ENCODE results near the genes NMNAT3 and RNF7.

DNA sequence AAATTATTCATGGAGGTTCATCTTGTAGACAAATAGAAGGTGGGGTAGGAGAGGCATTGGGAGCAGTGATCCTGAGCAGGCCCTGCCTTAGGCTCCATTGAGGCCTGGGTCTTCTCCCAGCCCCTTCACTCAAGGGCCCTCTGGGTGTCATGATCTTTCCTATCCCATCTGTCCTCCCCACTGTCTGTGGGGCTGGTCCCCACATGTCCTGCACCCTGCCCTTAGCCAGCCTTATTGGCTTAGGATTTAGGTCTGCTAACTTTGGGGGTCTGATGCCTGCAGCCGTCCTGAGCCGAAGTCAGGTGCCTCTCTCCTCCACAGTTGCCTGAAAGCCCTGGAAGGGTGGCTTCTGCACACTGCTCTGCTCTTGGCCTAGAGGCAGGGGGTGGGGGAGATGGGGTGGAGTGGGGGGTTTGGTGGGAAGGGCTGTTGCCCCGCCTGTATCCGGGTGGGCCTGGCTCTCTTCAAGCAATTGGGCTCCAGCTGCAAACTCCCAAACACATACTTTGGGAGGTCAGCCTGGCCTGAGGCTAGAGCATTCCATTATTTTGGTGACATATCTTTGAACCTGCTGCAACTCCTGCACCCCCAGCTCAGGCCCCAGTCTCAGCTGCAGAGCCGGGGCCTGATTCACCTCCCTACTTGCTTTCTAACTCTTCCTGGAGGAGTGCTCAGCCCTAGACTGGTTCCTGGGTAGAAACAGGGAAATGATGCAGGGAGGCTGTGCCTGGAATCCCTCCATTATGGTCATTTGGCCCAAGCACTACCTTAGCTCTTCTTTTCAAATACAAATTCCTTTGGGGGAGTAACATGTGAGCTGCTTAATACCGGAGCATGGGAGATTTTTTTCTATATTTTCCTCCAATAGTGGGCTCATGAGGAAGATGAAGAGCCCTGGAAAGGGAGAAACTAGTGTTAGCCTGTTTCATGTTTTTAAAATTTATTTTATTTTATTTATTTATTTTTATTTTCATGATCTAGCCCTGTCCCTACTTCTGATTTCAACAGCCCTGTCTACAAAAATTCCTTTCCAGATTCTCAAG, 140.8 kb upstream of the PRR23C start:
- PRO-cap: no peak

DNA sequence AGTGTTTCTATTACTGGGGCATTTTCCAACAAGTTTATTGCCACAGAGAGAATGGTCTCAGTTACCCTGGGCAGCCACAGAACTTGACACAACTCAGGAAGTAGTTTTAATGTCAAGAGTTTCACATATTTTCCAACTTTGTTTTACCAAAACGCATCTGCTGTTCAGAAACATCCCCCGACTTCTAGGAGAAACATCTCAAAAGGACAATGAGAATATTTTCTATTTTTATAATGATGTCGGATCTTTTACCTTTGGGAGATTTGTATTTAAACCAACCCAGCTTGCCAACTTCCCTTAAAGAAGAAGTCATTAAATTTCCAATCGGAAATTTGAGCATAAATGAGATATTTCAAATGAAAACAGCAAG, 107.4 kb upstream of the MRPS22 start:
- PRO-cap: no peak

DNA sequence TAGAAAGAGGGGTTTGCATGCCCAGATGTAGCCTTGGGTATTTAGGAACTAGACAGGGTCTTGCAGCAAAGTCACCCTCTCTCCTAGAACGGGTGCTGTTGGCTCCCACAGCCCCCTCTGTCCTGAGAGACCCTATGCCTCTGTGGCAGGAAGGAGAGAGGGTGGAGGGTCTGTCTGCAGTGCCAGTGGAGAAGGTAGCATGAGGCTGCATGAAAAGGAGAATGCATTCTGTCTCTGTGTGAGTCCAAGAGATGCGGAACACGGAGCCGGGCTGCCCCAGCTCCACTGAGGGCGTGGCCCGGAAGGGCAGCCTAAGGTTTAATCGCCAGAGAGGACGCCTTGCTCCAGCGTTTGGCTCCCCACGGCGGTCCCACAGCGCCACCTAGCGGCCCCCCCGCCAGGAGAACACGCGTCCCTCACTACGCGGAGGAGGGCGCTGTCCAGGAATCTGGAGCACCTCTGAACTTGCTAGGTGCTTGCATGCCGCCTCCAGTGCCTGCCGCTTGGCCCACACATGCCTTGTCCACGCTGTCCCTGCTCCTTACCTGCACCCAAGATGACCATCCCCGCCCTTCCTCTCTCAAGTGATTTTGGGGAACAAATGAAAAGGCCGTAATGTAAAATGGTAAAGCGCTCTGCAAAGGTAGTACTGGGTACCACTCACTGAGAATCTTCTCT, 14.5 kb upstream of the MRPS22 start:
- PRO-cap: no peak

DNA sequence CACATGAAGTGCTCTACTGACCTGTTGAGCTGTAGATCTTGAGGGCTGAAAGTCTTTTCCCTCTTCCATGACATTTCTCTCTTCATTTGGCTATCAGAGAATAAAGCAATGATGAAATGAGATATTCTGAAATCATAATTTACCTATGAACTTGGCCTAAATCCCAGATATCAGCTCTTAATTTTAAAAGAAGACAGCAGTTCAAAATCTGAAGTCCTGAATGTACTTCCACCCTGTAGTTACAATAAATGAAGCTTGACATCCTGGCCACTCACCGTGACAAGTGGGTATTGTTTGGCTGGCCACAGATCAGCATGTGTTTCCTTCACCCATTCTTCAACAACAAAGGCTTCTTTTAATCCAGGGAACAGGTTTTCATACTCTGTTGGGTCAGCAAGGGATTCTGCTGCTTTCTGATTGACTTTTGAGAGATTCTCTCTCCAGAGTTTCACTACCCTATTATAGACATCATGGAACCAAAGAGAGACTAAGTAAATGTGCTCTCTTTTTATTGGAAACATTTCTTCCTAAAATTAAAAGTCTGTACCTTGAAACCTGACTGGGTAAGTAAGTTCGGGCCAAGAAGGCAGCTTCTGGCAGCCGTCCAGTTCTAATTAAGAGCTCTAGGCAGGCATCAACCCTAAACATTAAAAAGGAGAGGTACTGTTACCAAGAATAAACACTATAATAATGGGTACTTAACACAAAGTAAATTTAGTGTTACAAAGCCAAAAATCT, 15.1 kb downstream of the MRPS22 start:
- PRO-cap: no peak

DNA sequence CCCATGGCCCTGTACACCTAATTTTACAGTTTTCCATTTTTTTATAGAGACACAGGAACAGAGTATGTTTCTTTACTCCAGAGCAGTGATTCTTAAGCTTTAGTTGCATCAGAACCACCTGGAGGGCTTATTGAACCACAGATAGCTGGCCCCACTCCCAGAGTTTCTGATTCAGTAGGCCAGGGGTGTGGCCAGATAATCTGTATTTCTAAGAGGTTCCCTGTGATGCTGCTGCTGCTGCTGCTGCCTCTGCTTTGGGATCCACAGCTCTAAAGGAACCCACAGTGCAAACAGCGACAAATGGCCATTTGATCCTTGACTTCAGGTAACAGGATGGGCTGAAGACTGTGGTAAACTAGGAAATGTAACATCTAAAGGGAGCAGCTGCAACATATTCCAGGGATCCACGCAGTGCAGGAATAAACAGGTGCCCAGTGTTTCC, 5.0 kb downstream of the RBP1 start:
- PRO-cap: no peak

DNA sequence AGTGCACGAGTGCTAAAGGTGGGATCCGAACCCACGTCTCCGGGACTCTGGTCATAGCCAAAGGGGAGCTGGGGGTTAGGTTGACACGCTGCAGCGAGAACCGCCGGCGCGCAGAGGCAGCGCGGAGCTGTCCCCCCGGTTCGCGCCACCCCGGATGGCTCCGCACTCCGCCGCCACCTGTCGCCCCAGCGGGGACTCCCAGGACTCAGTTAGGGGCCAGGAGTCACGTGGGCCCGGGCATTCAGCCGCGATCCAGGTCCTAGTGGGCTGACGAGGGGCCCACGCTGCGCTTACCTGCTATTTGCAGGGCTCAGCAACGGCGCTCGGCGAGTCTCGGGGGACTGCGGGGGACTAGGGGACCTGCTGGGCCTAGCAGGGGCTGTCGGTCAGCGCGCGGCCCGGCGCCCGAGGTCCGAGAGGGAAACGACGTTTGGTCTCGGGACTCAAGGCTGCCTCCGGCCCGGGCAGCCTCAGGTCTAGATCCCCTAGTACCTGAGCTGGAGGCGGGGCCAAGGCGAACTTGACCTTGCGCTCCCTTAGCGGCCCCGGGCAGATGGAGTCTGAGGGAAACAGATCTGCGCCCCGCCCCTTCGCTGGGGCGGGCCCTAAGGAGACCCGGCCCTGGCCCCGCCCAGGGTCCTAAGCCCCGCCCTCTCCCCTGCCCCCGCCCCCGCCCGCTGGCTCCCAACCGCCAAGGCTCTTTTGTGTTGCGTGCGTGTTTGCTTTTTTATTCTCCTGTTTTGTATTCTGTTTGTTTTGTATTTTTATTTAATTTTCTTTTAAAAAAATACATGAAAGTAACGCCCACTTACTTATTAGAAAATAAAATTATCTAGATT, at the start of gene NMNAT3:
Gene NMNAT3 (minus strand): TSS at position 562 of the 839 bp plus-strand sequence.
- PRO-cap: bidirectional peak, plus-strand start at position 667 of the sequence, minus-strand start at position 562 of the sequence

DNA sequence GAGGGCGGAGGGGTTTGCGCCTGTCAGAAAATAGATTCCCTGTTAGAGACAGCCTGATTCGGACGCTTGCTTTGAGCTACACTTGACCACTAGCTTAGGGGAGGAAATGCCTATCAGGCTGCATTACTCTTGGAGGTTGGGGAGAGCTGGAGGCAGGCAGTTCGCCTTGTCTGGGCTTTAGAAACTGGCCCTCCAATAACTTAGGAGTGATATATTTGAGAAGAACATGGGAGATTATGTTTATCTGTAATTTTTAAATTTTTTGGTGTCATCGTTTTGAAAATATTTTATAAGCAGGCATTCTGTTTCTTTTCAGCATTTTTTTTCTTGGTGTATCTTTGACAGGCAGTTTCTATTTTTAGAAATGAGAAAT, 1.5 kb downstream of the CLSTN2 start:
- PRO-cap: no peak

DNA sequence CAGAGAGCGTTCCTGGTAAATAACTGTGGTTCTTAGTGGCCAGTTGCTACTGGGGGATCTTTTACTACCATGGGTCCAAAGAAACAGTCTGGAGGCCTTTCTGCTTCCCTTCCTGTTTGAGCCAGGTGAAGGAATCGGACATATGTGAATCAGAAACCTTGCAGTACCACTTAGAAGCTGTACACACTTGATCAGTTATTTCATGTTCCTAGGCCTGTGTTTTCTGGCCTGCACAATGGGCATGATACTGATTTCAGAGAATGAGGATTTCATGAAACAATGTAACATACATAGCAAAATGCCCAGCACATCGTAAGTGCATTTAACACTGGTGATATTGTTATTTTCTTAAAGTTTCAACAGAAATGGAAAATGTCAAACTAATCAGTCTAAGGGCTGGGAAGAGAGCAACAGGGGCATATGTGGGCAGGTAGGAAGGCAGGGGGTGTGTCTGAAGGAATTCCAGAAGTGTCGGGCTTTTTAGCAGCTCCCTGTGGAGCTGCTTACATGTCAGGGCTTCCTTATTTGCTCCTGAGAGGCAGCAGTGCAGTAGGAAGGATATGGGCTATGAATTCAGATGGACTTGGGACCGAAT, 311.4 kb downstream of the CLSTN2 start:
- PRO-cap: no peak

DNA sequence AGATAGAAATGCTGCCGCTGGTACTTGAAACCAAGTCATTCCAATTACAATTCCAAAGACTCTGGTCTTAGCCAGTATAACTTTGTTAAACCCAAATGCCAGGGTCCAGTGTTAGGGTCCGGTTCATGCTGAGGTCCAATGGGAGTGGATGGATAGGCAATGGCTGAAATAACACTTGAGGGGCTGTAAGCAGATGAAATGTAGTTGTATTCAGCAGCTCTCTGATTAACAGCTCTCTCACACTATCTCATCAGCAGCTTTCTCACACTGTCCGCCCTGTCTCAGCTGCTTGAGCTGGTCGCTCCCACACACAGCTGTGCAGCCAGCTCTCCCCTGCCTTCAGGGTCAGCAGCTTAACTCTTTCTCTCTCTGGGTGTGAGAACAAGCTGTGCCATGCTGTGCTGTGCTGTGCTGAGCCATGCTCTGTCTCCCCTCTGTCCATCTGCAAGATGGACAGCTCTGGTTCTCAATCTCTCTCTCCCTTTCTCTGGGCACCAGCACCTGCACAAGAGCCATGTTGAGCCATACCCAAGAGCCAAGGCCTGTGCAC, 291.5 kb upstream of the TRIM42 start:
- PRO-cap: no peak

GRCh38 chr3:140931070-140931630, 10.5 kb upstream of the SLC25A36 start:
- PRO-cap: no peak

DNA sequence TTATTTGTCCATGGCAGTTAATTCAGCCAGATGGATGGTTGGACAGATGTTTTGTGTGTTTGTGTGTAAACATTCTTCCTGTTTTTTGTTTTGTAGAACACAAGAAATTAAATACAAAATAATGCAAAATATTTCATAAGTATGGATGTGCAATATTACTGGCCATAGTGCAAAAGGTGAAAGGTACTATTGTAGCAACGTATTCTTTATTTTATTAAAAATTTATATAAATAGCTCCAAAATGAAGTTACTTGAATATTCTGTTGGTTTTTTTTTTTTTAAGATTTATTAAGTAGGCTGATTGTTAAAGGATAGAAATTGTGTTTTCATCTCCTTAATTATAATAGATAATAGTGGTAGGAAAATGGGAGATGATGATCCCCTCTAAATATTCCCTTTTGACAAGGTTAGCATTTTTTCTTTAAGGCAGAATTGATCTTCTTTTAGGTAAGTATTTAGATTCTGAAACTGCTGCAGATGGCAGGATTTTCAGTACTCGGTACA, 24.7 kb downstream of the SLC25A36 start:
- PRO-cap: no peak

DNA sequence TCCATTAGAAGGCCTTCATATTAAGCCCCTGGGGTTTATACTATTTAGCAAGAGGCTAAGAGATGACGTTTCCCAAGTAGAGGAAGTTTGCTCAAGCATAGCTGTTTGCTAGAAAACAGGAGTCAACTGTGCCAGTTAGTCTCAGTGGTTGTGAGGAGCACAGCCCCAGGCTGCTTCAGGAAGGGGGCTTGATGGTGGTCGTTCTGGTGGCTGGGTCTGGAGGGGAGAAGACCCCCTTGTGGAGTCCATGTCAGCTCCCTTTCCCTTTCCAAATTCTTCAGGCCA, 64.8 kb downstream of the SPSB4 start:
- PRO-cap: unidirectional peak, plus-strand start at position 131 of the sequence

GRCh38 chr3:141366282-141367002, 1.9 kb upstream of the ZBTB38 start:
- PRO-cap: no peak

- PRO-cap: bidirectional peak, plus-strand start at chr3:141410697, minus-strand start at chr3:141410566
Measured at GRCh38 chr3:141410207-141411216, 42.2 kb downstream of the ZBTB38 start.

DNA sequence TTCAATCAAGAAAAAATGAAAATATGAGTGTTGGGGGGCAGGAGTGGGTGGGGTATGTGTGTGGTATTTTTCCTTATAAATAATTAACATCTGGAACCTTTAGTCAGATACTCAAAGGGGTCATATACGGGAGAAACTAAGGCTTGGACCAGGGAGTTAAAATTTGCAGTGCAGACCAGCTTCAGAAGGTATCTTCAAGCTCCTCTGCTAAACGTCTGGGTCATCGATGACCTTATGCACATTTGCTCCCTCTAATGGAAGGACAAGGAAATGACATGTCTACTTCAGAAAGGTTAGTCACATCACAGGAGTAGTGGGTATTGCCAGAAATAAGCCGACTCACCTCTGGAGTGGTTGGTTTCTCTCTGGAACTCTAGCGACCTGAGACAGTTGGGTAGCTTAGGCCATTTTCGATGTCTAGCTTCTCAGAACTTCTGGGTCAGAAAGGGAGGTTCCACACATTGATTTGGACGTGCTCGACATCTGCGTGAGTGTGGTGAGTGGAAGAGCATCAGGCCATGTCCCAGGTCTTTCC, 31.9 kb upstream of the RASA2 start:
- PRO-cap: no peak

- PRO-cap: no peak
Measured at GRCh38 chr3:141489622-141490071, 2.8 kb downstream of the RASA2 start.

GRCh38 chr3:141544588-141545157, 57.8 kb downstream of the RASA2 start:
- PRO-cap: no peak

DNA sequence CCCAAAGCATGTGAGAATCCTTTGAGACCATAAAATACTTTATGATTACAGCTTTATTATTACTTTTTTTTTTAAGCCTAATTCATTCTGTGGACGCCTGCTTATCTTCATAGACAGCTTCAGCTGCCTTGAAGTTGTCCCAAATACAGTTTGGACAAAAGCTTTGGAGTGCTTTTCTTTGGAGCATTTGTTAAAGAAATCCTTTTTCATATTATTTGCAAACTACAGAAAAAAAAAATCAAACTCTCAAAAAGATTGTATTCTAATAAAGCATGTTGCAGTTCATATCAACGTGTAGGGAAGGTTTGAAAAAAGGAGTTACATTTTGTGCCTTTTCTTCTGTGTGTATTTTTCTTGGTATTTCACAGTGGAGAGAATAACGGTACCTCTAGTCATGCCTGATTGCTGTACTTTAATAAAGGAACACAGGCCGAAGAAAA, 69.6 kb downstream of the RASA2 start:
- PRO-cap: no peak

DNA sequence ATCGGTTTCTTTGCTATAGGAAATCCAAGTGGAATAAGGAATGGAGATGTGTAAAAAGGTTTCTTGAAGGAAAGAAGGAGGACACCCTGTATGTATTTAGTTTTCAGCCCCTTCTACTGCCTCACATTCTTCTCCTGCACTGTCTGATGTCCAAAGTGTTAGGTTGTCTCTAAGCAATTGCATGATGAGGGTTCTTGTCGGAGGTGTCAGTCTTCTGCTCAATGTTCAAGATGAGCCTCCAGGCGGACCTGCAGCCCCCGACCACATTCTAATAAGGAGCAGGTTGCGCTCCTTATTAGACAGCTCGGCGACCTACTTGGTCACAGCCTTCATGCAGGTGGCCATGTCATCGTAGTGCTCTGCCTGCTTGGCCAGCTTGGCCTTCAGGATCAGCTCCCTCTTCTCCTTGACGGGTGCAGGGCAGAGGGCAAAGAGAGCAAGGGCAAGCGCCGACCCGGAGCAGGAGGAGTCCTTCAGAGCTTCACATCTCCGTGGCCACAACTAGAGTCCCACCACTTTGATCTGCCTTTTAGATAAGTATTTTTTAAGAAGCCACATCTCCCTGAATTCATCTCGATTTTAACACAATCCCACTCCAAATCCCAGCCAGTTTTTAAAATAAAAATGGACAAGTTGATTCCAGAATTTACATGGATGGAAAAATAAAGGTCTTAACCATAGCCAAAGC, 113.5 kb downstream of the RASA2 start:
- PRO-cap: no peak

- PRO-cap: bidirectional peak, plus-strand start at chr3:141738331, minus-strand start at chr3:141738120
Measured at GRCh38 chr3:141738152-141739193, at the start of gene RNF7. RNF7 (plus strand) TSS chr3:141738298.

All from left ventricle myocardium (tissue), 1 donor.